Endothelial cell of umbilical vein (primary cell): ENCODE measurements around the genes MYL4, PRR15L and HOXB1.

DNA sequence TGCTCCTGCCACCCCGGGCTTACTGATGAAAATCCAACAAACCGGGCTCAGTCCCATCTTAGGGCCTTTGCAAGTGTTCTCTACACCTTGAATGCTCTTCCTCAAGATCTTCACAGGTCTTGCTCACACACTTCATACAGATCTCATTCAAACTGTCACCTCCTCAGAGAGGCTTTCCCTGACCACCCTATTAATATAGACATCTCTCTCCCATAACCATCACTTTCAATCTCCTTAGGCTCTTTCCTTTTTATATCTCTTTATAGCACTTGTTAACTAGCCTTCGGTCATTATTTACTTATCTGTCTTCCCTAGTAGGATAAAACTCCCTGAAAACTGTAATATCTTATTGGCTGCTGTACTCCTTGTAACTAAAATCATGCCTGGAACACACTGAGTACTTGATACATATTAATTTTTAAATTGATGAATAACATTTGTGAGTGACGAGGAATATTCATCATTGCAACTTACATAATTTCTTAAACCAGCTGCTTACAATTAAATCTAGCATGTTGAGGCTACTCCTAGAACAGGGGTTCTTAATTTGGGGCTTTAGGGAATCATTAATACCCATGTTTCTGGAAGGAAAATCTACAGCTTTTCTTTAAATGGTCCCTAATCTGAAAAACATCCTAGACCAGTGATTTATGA is 41.8 kb downstream of the KANSL1 start:
- PRO-cap: no peak
CAGE:
- cytosol, long polyA minus RNA: no peak
- cytosol, long polyA plus RNA: no peak
- long polyA plus RNA: no peak
- nucleus, long polyA minus RNA: no peak
- nucleus, long polyA plus RNA: no peak

- PRO-cap: bidirectional peak, plus-strand start at chr17:46267053, minus-strand start at chr17:46266829
CAGE:
- cytosol, long polyA minus RNA: no peak
- cytosol, long polyA plus RNA: no peak
- long polyA plus RNA: no peak
- nucleus, long polyA minus RNA: no peak
- nucleus, long polyA plus RNA: no peak
Measured at GRCh38 chr17:46266657-46267713, 27.9 kb upstream of the LRRC37A start.

GRCh38 chr17:46772642-46773032 is 45.9 kb downstream of the WNT3 start:
- PRO-cap: no peak
CAGE:
- cytosol, long polyA minus RNA: no peak
- cytosol, long polyA plus RNA: no peak
- long polyA plus RNA: no peak
- nucleus, long polyA minus RNA: no peak
- nucleus, long polyA plus RNA: no peak

DNA sequence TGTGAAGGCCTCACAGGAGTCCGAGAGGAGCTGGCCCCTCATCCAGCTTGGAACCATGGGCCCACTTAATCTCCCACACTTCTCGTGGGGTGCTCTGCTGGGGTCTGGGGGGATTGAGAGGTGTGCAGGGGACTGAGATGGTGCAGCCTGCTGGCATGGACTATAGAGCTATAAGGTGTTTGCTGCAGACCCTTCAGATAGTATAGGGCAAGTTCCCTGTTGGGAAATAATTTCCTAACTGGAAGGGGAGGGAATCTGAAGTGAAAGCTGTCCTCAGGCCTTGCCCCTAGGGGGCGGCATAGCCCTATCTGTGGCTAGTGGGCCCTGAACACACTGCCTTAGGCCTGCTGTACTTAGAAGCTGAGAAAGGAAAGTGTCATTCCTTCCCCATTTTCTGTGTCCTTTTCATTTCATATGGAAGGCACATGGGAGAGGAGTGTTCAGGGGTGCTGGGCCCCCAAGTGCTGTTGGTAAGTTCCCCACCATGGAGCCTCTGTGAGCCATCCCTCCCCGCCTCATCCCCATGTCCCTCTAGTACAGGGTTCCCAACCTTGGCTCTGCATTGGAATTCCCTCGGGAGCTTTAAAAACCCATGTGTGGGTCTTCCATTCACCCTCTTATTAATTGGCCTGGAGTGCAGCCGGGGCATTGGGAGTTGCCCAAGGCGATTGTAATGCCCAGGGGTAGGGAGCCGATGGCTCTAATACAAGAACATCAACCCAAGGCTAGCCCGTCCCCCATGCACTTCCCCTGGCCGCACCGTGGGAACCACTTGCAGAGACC is 19.6 kb downstream of the GOSR2 start:
- PRO-cap: no peak
CAGE:
- cytosol, long polyA minus RNA: no peak
- cytosol, long polyA plus RNA: no peak
- long polyA plus RNA: no peak
- nucleus, long polyA minus RNA: no peak
- nucleus, long polyA plus RNA: no peak

DNA sequence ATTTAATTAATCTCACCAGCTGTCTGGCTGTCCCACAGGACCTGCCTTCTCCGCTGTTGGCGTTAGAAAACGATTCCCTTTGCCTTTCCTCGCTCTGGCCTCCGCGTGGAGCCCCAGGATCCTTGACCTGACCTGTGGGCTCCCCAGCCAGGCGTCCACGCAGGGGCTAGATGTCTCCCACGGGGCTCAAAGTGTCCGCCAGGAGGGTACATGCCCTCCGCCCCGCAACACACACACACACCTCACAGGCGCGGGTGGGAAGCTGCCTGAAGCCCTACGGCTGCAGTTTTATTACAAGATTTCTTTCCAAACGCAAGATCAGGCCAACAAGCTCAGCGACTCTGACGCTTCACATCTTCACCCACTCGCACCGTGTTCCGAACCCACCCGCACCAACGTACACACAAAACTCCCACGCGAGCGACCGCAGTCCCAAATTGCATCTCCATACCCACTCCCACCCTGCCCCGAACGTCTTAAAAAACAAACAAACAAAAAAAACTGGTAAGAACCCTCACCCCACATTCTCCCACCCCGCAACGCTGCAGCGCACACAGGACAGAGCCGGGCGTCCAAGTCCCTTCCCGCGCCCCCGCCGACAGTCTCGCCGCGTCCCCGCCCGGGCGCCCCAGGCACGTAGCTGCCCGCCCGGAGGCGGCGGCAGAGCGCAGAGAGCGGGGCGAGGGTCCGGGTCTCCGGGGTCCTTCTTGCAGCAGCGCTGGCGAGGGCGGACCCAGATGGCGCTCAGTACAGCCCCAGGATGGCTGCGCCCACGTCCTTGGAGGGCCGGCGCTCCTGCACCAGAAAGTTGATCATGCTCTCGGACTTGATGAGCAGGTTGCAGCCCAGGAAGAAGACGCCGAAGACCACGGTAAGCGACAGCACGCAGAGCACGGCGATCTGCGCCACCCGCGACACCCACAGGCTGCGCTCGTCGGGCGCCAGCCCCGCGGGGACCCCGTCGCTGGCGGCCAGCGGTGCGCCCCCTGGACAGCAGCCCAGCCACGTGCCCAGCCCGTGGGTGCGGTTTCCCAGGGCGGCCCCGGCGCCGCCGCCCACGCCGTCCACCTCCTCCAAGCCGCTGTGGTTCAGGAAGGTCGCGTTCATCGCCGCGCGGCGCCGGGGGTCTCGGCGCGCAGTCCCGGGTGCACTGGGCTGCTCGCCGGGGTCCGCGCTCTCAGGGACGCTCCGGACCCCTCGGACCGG is 749 bp downstream of the RPRML start:
- PRO-cap: no peak
CAGE:
- cytosol, long polyA minus RNA: no peak
- cytosol, long polyA plus RNA: no peak
- long polyA plus RNA: no peak
- nucleus, long polyA minus RNA: no peak
- nucleus, long polyA plus RNA: no peak

- PRO-cap: no peak
CAGE:
- cytosol, long polyA minus RNA: no peak
- cytosol, long polyA plus RNA: no peak
- long polyA plus RNA: no peak
- nucleus, long polyA minus RNA: no peak
- nucleus, long polyA plus RNA: no peak
Measured at GRCh38 chr17:47066671-47067142, 87.7 kb upstream of the RPRML start.

DNA sequence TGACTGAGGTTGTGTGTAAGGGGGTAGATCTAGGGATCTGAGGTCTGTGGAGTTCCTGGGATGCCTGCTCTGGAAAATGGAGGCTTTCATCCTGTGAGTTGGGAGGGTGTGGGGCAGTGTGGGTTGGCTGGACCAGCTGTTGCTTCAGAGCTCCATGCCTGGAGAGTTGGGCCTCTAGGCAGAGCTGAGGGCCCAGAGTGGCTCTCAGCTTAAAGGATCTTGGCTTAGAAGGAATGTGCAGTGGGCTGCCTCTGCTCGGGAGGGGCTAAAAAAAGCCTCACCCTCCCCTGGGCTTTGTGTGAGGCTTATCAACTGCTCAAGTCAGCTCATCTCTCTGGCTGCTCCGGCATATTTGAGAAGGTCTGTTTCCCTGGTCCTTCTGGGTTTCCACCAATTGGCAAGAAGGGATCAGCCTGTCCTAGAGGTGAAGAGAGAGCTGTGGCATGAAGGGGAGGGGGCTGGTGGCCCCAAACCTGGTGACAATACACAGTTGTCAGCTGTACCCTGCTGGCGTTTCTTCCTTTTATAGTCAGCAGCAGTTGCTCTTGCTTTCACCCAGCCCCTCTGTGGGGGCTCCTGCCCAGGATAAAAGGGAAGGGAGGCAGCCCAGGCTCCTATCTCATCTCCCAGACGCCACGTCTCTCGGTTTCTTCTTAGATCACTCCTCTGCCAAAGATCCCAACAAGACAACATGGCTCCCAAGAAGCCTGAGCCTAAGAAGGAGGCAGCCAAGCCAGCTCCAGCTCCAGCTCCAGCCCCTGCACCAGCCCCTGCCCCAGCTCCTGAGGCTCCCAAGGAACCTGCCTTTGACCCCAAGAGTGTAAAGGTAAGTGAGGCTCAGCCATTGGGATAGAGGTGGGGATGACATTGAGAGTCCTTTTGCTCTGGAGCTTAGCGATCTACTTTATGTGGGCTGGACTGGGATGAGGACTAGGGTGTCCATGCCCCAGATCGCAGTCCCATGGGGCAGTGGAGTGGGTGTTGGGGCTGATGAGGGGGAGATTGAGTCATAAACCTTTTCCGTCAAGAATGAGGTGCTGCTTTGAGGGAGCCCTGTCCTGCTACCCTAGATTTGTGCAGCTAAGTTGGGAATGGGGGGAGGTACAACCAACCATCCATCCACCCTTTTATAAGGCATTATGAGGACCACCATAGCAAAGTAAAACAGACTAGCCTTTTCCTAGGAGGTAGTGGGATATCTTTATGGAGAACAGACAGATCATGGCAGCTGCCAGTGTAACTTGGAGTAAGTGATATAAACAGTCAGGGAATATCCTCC is at the start of gene MYL4:
Gene MYL4, plus strand, starts transcription at position 617 of the 1,279 bp plus-strand sequence.
- PRO-cap: no peak
CAGE:
- cytosol, long polyA minus RNA: no peak
- cytosol, long polyA plus RNA: no peak
- long polyA plus RNA: no peak
- nucleus, long polyA minus RNA: no peak
- nucleus, long polyA plus RNA: no peak

- PRO-cap: bidirectional peak, plus-strand start at chr17:47230043, minus-strand start at chr17:47229780
CAGE:
- cytosol, long polyA minus RNA: no peak
- cytosol, long polyA plus RNA: no peak
- long polyA plus RNA: no peak
- nucleus, long polyA minus RNA: no peak
- nucleus, long polyA plus RNA: no peak
Measured at GRCh38 chr17:47229704-47230214, 20.6 kb downstream of the MYL4 start.

DNA sequence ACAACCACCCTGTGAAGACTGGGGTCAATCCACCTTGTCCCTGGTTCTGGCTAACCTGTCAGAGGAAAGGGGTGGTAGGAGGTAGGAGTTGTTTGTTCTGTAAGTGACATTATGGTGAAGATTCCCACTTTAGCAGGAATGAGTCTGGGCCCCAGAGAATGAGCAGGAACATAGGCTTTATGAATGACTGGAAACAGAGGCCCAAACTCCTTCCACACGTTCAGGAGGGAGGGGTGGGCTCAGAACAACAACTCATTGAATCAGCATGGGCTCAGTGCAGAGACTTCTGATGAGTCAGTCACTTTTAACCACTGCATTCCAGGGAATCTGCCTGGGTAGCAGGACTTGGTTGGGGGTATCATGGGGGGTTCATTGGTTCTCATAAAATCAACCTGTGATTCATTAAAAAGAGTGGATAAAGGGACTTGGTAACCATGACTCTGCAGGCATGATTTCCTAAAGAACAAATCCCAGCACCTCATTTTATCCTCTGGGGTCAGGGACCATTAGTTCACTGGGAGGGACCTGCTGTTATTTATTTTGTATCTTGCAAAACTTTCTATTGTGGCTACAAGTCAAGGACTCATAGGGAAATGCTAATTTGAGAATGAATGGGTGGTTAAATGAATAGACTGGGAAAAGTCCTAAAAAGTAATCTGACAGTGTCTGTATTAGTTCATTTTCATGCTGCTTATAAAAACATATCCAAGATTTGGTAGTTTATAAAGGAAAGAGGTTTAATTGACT is 13.7 kb downstream of the ITGB3 start:
- PRO-cap: no peak
CAGE:
- cytosol, long polyA minus RNA: no peak
- cytosol, long polyA plus RNA: no peak
- long polyA plus RNA: no peak
- nucleus, long polyA minus RNA: no peak
- nucleus, long polyA plus RNA: no peak

- PRO-cap: no peak
CAGE:
- cytosol, long polyA minus RNA: no peak
- cytosol, long polyA plus RNA: no peak
- long polyA plus RNA: no peak
- nucleus, long polyA minus RNA: no peak
- nucleus, long polyA plus RNA: no peak
Measured at GRCh38 chr17:47312206-47312763, 11.5 kb upstream of the EFCAB13 start.

DNA sequence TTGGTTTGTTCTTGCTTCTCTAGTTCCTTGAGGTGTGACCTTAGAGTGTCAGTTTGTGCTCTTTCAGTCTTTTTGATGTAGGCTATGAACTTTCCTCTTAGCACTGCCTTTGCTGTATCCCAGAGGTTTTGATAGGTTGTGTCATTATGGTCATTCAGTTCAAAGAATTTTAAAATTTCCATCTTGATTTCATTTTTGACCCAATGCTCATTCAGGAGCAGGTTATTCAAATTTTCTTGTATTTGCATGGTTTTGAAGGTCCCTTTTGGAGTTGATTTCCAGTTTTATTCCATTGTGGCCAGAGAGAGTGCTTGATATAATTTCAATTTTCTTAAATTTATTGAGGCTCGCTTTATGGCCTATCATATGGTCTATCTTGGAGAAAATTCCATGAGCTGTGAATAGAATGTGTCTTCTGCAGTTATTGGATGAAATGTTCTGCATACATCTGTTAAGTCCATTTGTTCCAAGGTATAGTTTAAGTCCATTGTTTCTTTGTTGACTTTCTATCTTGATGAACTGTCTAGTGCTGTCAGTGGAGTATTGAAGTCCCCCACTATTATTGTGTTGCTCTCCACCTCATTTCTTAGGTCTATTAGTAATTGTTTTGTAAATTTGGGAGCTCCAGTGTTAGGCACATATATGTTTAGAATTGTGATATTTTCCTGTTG is 94.0 kb upstream of the NPEPPS start:
- PRO-cap: no peak
CAGE:
- cytosol, long polyA minus RNA: no peak
- cytosol, long polyA plus RNA: no peak
- long polyA plus RNA: no peak
- nucleus, long polyA minus RNA: no peak
- nucleus, long polyA plus RNA: no peak

- PRO-cap: unidirectional peak, minus-strand start at chr17:47621918
CAGE:
- cytosol, long polyA minus RNA: no peak
- cytosol, long polyA plus RNA: no peak
- long polyA plus RNA: no peak
- nucleus, long polyA minus RNA: no peak
- nucleus, long polyA plus RNA: no peak
Measured at GRCh38 chr17:47621619-47622695, 27.8 kb upstream of the KPNB1 start.

DNA sequence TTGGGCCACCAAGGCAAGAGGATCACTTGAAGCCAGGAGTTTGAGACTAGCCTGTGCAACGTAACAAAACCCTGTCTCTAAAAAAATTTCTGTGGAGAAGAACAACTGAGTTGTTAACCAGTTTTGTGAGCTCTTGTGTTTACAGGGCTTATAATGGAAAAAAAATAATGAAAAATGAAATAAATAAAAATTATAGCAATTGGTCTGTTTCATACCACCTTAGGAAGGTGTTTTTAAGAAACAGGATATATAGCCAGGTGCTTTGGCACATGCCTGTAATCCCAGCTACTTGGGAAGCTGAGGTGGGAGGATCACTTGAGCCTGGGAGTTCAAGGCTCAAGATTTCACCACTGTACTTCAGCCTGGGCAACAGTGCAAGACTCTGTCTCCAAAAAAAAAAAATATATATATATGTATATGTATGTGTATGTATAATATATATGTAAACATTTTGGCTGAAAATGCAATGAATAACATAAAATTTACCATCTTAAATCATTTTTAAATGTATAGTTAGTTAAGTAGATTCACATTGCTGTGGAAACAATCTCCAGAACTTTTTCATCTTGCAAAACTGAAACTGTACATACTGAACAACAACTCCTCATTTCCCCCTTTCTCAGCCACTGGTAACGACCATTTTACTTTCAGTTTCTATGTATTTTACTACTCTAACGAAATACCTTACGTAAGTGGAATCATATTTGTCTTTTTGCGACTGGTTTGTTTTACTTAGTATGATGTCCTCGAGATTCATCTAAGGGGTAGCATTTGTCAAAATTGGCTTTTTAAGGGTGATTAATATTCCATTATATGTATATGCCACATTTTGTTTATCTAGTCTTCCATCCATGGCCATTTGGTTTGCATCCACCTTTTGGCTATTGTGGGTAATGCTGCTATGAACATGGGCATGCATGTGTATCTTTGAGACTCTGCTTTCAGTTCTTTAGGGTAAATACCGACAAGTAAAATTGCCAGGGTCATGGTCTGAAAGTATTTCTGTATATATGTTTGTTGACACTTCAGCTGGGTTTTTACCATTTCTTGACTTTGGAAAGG is 10.1 kb downstream of the KPNB1 start:
- PRO-cap: no peak
CAGE:
- cytosol, long polyA minus RNA: no peak
- cytosol, long polyA plus RNA: no peak
- long polyA plus RNA: no peak
- nucleus, long polyA minus RNA: no peak
- nucleus, long polyA plus RNA: no peak

DNA sequence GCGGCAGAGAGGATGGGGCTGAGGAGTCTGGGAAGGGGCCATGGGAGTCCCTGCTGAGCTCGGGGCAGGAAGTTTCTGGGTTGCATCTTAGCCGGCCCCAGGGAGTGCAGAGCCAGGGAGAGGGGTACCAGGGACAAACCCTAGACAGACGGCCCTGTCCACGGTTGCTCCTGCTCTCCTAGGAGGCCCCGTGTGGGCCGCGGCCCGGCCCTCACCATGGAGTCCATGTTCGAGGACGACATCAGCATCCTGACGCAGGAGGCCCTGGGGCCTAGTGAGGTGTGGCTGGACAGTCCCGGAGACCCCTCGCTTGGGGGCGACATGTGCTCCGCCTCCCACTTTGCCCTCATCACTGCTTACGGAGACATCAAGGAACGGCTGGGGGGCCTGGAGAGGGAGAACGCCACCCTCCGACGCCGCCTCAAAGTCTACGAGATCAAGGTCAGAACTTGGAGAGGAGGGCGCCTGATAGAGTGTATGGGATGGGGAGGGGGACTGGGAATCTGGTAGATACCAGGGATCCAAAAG is 2.0 kb downstream of the TBKBP1 start:
- PRO-cap: no peak
CAGE:
- cytosol, long polyA minus RNA: no peak
- cytosol, long polyA plus RNA: no peak
- long polyA plus RNA: no peak
- nucleus, long polyA minus RNA: no peak
- nucleus, long polyA plus RNA: no peak

- PRO-cap: no peak
CAGE:
- cytosol, long polyA minus RNA: no peak
- cytosol, long polyA plus RNA: no peak
- long polyA plus RNA: no peak
- nucleus, long polyA minus RNA: no peak
- nucleus, long polyA plus RNA: no peak
Measured at GRCh38 chr17:47734659-47735489, 1.8 kb downstream of the TBX21 start.

DNA sequence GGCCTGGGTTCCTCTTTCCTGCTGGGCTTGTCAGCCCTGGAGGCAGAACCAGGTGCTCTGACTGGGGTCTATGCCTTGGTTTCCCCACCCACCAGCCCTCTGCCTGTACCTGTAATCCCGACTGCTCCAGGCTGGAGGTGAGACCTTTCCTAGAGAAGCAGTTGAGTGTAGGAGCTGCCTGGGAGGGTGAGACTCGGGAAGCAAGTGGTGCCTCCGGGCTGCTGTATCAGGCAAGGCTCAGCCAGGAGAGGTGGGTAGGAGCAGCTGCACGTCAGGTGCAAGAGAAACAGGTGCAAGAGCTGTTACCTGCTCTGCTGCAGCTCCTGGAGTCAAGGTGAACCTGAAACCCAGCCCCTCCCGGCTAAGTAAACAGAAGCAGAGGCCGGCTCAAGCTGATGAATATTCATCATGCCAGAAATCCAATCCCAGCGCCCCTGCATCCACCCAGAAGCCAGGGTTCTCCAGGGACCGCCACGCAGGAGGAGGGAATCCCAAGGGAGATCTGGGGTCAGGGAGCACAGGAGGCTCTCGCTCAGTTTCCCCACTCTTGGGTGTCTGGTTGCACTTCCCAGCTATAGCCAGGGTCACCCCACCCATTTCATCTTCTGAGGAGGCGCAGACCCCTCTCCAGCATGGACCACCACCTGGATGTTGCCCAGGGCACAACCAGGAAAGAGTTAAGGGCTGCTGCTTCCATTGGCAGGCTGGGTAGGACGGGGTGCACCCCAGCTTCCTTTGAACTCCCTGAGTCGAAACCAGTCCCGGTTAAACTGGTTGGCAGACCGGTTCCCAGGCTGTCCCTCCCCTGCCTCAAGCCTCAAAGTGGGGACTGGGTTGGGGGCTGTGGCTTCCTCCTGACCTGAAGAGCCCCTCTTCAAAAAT is at the start of gene PRR15L:
Gene PRR15L, minus strand, starts transcription at position 336 of the 882 bp plus-strand sequence.
- PRO-cap: no peak
CAGE:
- cytosol, long polyA minus RNA: no peak
- cytosol, long polyA plus RNA: no peak
- long polyA plus RNA: no peak
- nucleus, long polyA minus RNA: no peak
- nucleus, long polyA plus RNA: no peak

GRCh38 chr17:48011770-48012687 is 25.6 kb downstream of the COPZ2 start:
- PRO-cap: no peak
CAGE:
- cytosol, long polyA minus RNA: no peak
- cytosol, long polyA plus RNA: no peak
- long polyA plus RNA: no peak
- nucleus, long polyA minus RNA: no peak
- nucleus, long polyA plus RNA: no peak

DNA sequence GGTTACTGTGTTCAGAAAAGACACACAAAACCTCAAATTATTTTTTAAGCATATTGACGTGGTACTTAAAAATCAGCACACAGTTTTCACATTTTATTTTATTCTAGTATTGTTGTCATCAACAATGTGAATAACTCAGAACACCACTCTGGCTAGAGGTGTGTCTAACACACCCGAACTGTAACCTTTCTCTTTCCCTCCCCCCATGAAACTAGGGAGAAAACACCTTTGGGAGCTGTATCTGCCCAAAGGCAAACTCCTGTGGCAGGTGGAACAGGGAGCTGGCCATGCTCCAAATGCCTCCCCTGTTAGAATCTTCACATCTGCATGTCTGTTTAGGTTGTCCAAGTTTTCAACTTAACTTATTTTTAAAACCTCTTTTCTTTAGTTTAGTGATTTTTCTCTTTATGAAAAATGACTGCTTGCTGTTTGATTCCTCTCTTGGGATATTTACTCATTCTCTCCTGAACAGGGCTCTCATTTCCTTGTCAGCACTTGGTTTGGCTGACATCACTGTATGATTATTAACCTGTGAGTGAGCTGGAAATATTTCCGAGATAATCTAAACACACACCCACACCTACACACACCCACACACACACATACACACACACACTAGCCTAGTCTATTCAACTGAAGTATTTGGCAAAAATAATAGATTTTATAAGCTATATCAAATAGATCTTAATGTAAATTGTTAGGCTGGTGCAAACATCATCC is 158.1 kb downstream of the SNX11 start:
- PRO-cap: no peak
CAGE:
- cytosol, long polyA minus RNA: no peak
- cytosol, long polyA plus RNA: no peak
- long polyA plus RNA: no peak
- nucleus, long polyA minus RNA: no peak
- nucleus, long polyA plus RNA: no peak

DNA sequence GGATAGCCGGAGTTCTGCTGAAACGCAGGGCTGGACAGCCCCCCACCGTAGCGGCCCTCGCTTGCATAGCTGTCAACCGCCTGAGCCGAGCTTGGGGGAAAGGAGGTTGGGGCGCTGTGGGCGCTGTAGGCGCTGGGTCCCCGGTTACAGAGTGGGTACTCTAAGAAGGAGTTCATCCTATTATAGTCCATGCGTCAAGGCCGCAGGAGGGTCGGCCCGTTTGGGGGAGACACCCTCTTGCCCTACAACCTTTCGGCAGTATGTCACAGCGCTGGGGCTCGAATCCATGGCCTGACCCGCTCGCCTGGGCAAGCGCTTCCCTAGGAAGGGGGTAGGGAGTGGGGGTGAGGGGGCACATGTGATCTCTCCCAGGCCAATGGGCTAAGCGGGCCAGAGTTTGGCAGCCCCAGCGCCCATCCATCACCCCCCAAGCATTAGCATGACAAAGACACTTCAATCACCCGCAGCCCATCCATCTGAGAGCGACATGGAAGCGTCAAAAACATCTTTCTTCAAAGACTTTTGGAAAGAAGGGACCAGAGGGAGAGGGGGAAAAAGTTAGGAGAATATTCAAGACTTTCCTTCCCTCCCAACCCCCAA is at the start of gene HOXB1:
Gene HOXB1, minus strand, starts transcription at position 298 of the 600 bp plus-strand sequence.
- PRO-cap: no peak
CAGE:
- cytosol, long polyA minus RNA: no peak
- cytosol, long polyA plus RNA: no peak
- long polyA plus RNA: no peak
- nucleus, long polyA minus RNA: no peak
- nucleus, long polyA plus RNA: no peak

- PRO-cap: bidirectional peak, plus-strand start at chr17:48543748, minus-strand start at chr17:48543749; bidirectional peak, plus-strand start at chr17:48544140, minus-strand start at chr17:48544127
CAGE:
- cytosol, long polyA minus RNA: no peak
- cytosol, long polyA plus RNA: start-site peak on the minus strand at chr17:48543811-48543863, 16 and 22 reads in 2 replicates; start-site peak on the minus strand at chr17:48543921-48543994, 47 and 44 reads in 2 replicates; start-site peak on the minus strand at chr17:48544095-48544246, 15 and 19 reads in 2 replicates
- long polyA plus RNA: start-site peak on the minus strand at chr17:48543811-48543969, 117 and 93 reads in 2 replicates; start-site peak on the minus strand at chr17:48544105-48544246, 20 and 16 reads in 2 replicates
- nucleus, long polyA minus RNA: start-site peak on the minus strand at chr17:48543766-48543945, 22 reads
- nucleus, long polyA plus RNA: start-site peak on the minus strand at chr17:48543837-48543945, 79 and 99 reads in 2 replicates; start-site peak on the minus strand at chr17:48544207-48544302, 23 and 16 reads in 2 replicates
Measured at GRCh38 chr17:48543715-48544436, 1.0 kb downstream of the HOXB2 start.